Neural crest cell (in vitro differentiated cells): Measurements from ENCODE around the gene GALNT5.

DNA sequence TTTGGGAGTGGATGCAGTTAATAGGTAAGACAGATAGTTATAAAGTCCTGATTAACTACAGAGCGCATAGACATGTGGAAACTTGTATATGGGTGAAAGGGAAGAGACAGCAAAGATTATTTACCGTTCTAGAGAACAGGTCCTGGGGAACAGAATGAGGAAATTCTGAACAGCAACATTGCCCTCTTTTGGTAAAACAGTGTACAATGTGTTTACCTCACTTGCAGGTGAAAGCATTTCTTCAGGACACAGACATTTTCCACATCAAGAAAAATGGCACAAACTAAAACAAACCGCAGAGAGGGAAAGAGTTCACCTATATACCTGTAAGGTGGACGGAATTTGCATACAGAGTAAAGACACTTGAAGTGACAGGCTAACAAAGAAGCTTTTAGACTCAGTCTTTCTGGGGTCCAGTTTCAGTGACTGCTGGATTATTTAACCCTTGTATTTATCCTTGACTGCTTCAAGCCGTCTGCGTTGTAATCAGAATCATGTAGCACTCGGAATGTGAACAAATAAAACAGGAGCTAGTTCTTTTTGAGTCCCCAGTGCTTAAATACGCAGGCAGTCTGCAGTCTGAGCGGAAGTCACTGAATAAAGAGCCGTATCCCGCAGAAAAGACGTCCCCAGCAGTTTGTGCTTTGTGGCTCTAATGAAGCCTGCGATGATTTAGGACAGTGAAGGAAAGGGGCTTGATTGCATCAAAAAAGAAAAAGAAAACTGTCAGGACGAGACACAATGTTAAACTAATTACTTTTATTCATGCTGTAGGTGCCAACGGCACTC is 364.8 kb upstream of the GALNT5 start:
- PRO-cap, result bidirectional peak, plus-strand start at position 635 of the sequence, minus-strand start at position 574 of the sequence

- PRO-cap, result no peak
Observed at GRCh38 chr2:157173693-157174174, 83.8 kb upstream of the GALNT5 start.

- PRO-cap, result no peak
Observed at GRCh38 chr2:157257361-157258296, at the start of gene GALNT5. GALNT5 (plus strand) TSS chr2:157257705.

GRCh38 chr2:157444286-157445201 is 655 bp upstream of the CYTIP start:
- PRO-cap, result no peak

GRCh38 chr2:157470196-157470747 is 26.4 kb upstream of the CYTIP start:
- PRO-cap, result no peak

GRCh38 chr2:157747991-157748632 is 119.4 kb upstream of the ACVR1C start:
- PRO-cap, result no peak

DNA sequence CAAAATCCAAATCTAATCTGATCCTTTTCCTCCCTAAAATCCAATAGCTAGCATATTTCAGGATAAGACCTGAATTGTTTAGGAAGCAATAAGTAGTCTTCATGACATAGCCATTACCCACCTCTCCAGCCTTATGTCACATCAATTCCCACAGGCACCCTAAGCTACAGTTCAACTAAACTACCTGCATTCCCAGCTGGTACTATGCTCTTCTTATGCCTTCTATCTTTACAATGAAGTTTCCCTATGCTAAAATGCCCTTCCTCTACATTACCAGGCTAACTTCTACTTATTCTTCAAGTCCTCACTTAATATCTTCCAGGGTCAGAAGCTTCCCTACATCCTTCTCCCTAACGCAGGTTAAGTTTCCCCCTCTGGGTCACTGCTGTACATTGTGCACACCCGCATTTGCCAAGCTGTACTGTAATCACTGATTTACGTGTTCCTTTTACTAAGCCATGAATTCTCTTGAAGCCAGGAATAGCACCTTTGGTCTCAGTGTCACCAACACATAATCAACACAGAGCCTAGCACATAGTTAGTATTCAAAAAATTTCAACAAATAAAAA is 22.4 kb downstream of the ACVR1 start:
- PRO-cap, result no peak

DNA sequence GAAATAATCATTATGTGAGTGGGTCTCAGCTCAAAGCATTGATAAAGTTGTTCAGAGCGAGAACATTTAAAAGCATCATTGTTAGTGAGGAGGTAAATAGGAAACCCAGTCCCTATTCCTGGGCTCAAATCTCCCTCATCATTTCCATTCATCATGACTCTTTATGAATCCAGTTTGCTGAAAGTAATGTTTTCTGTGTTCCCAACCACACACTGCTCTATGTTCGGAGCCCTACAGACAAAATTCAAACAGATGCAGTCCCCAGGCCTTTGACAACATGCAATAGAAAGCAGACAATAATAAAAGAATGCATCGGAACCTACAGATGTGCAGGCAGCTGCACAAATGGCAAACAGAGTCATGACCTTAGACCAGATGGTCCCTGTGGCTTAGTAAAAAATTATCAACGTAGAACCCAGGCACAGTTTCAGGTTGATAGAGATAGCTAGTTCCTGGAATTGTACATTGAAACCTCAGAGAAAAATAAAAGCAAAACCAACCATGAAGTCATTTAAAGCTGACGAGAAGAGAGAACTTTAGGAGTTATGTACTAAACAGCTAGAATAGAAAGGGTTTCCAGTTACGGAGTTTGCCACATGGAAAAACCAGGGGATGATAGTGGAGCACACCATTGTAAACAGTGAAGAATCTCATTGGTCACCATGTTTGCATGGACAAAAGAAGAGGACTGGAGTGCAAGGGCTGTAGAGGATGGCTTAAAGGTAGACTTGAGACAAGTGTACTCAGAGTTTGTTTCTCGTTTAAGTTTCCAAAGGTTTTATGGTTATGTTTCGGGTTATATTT is 23.1 kb upstream of the ACVR1 start:
- PRO-cap, result no peak

DNA sequence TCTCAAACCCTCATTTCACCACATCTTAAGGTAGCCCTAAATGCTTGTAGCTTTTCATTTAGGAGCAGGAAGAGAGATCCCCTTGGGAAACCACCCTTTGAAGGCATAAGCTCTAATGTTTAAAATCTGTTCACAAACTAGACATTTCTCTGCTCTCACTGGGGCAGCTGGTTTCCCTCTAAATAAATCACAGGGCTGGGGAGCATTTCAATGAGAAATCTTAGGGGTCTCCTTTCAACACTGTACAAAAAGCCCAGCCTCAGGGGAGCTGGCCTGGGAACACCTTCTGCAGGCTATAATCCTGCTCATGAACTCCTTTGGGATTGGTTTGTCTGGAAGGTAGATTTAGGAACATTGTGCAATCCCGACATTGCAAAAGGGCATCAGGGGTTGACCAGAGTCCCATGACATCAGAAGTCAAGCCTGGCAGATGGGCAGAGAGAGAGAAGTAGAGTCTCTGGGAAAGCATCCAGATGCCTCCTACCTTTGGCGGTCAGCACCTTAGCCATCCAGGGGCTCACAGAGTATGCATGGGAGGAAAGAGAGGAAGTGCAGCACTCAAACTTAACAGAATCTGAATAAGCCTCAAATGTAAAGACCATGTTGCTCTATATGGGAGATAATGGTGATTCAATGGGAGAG is 58.6 kb upstream of the UPP2 start:
- PRO-cap, result no peak

GRCh38 chr2:158063249-158063572 is 38.5 kb upstream of the UPP2 start:
- PRO-cap, result no peak

DNA sequence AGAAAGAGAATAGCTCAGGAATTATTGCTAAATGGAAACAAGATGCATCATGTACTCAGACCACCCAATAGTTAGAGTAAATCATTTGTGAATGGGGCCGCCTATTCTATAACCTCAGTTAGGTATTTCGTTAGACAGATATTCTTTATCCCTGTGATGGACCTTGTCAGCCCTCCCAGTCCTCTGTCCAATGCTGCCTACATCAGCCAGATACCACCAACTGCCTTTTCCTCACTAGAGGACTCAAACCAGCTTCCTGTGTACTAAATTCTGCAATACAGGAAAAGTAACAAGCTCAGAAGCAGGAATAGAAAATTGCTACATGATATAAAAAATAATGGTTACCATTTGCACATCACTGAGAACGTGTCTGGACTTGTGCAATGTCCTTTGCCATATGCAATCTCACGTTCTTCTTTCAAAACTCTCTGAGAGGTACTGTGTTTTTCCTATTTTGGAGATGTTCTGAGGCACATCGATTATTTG is 12.0 kb downstream of the UPP2 start:
- PRO-cap, result no peak

DNA sequence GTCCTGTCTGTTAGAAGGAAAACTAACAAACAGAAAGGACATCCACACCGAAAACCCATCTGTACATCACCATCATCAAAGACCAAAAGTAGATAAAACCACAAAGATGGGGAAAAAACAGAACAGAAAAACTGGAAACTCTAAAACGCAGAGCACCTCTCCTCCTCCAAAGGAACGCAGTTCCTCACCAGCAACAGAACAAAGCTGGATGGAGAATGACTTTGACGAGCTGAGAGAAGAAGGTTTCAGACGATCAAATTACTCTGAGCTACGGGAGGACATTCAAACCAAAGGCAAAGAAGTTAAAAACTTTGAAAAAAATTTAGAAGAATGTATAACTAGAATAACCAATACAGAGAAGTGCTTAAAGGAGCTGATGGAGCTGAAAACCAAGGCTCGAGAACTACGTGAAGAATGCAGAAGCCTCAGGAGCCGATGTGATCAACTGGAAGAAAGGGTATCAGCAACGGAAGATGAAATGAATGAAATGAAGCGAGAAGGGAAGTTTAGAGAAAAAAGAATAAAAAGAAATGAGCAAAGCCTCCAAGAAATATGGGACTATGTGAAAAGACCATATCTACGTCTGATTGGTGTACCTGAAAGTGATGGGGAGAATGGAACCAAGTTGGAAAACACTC is 66.8 kb downstream of the PKP4 start:
- PRO-cap, result no peak

DNA sequence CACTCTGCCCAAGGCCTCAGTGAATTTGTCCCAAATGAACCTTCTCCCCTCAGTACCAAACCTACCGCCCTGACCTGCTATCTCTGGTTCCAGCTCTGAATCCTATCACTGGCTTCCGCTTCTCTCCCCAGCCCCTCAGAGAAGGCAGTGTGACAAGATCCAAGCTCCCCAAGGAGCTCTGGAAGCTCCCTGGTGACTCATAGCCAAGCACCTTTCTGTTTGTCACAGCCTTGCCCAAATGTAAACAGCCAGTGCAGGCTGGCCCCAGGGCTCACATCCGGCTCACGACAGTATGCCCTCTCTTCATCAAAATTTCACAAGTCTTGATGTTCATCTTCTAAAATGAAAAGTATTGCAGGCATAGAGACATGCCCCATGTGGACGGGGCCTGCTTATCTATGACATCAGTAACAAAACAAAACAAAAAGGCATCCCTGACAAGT is 71.2 kb upstream of the DAPL1 start:
- PRO-cap, result no peak

DNA sequence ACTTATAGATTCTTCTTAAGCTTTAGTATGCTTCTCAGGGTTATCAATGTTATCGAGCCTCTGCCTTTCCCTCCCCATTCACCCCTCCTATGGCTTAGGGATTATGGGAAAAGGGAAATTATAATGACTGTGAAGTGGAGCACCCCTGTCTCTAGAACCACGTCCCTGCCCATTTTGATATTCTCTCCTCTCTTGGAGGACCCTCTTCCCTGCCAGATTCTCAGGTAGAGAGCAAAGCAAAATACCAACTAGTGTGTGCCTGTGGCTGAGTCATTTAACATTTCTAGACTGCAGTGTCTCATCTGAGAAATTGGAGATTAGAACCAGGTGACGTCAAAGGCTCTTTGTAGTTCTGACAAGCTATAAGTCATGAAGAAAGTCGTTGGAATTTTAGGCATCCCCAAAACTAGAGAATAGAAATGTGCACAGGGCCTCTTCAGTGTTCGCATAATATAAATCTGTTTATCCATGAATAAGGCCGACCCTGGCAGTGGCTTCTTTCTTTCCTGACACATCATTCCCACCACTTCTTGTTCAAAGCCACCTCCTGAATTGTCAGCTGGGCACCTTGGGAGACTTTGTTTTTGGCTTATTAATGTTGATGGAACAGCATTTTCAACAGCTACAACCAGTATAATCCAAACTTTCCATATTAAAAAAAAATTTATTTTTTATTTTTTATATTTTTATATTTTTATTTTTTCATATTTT is 74.3 kb upstream of the TANC1 start:
- PRO-cap, result no peak

GRCh38 chr2:159225788-159226002 is 60.8 kb downstream of the WDSUB1 start:
- PRO-cap, result no peak

GRCh38 chr2:159262939-159263485 is 23.5 kb downstream of the WDSUB1 start:
- PRO-cap, result no peak

- PRO-cap, result no peak
Observed at GRCh38 chr2:159372932-159373415, 86.5 kb upstream of the WDSUB1 start.

- PRO-cap, result no peak
Observed at GRCh38 chr2:159428260-159428582, 141.7 kb upstream of the WDSUB1 start.

DNA sequence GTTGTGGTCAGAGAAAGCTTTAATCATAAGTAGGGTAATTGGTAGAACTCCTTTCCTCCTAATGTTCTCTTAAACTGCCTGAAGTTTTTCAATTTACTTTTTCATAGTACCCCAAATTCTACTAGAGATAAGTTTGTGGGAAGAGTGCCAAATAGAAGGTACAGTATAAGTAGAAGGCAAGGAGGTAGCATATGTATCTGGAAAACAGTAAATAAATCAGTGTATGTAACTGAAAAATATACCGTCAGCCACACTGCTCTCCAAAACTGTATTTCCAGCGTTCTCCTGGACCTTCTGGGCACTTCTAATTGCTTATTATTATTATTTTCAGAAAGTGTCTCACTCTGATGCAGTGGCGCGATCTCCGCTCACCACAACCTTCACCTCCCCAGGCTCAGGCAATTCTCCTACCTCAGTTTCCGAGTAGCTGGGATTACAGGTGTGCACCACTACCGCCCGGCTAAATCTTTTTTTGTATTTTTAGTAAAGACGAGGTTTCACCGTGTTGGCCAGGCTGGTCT is 6.4 kb downstream of the MARCHF7 start:
- PRO-cap, result no peak

DNA sequence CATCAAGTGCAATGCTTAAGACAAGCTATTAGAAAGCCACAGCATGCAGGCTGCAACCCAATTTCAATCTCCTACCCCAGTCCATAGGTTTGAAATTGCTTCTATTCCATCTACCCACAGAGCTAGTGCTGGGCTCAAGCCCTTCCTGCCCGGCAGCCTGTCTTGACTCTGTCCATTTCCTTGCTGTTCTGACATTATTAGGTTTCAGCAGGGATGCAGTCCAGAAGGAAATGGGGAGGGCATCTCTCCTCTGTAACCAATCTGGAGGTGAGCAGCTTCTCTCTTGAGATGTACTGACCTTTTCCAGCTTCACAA is 11.2 kb downstream of the PLA2R1 start:
- PRO-cap, result no peak